Daoy (cell line): ENCODE measurements around a stretch of chr17.

DNA sequence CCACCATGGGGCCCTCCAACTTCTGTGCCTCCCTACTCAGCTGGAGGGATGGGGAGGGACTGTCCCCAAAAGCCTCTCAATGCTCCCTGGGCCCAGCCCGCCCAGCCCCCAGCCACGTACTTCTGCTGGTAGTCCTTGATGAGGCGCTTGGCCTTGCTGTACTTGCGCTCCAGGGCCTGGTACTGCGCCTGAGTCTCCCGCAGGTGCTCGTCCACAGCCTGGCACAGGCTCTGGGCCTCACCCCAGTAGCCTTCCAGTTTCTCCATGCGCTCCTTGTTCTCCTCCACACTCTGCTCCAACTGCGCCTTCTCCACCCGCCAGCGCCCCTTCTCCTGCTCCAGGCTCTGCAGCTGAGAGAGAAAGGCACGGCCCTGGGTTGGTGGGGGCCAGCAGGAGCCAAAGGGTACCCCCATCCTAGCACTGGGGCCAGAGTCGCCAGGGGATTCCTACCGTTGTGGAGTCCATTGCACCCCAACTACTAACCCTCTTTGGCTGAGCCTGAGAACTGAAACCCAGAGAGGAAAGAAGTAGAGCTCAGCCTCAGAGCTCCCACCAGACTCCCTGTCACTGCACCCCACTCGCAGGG is 6.0 kb upstream of the SAMD14 start:
- RAMPAGE, long total RNA, result no peak

GRCh38 chr17:50147273-50147780 is 3.1 kb downstream of the PPP1R9B start:
- RAMPAGE, long total RNA, result no peak

DNA sequence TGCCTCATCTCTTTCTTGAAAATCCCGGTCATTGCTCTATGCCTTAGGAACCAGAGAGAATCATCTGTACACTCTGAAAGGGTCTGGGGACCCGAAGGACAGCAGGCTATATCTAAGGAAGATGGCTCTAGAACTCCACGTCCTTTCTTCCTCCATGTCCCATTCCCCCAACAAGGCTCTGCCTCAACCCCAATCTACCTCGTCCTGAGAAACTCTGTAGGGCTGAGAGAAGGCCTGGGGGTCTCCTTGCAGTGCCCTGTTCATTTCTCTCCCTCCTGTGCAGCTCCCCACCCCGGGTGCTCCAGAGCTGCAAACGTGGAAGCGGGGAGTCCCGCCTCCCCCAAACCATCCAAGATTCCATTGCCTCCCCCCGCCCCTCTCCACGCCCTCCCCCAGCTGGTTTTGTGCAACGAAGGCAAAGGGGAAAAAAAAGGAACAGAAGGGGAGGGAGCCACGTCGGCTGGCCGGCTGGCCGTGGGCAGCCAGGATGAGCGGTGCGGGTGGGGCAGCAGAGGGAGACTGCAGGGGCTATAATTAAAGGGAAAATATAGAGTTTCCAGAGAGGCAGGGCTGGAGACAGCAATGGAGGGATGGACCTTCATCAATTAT is 1.5 kb upstream of the COL1A1 start:
- RAMPAGE, long total RNA, result no peak

DNA sequence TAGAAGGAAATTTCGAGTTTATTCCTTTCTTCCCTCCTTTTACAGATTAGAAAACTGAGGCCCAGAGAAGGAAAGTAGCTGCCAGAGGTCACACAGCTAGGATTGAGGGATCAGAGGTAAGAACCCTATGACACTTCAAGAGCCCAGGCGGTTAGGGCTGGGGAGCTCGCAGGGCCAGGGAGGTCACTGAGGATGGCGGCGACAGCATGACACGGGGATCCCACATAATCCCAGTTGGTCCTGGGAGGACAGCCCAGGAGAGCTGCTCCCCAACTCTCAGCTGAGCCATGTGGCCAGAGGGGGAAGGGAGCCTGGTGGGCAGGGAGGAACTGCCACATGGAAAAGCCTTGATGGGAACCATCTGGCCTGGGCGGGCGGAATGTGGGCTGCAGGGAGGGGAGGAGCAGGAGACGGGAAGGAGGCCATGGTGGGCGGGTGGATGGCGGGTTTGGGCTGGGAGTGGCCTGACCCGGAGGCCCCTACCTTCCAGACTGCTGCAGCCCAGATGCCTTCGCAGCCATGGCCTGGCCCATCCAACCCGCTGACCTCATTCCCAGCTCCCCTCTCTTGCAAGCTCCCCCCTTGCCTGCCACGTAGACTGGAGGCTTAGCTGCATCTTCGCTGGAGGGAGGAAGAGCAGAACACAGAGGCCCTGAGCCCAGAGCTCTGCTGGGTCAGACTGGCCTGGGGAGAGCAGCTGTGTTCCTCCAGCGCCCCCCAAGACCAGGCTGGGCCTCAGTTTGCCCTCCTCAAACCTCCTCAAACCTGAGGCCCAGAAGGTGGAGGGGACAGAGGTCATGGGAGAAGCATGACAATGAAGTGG is 8.1 kb upstream of the COL1A1 start:
- RAMPAGE, long total RNA, result no peak

- RAMPAGE, long total RNA, result no peak
Observed at GRCh38 chr17:50210775-50211327, 9.4 kb upstream of the COL1A1 start.

GRCh38 chr17:50259707-50260128 is 14.5 kb upstream of the TMEM92 start:
- RAMPAGE, long total RNA, result no peak

DNA sequence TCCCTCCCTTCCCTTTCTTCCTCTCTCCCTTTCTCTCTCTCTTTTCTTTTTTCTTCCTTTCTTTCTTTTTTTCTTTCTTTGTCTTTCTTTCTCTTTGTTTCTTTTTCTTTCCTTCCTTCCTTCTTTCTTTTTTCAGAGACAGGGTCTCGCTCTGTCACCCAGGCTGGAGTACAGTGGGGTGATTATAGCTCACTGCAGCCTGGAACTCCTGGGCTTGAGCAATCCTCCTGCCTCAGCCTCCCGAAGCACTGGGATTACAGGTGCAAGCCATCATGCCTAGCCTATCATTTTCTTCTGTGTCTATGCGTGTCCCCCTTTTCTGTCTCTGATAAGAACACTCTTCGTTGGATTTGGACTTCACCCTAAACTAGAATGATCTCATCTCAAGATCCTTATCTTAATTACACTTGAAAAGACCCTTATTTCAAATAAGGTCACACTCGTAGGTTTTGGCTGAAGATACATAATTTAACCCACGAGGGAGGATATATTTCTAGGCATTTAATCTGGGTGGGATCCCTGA is 11.8 kb downstream of the TMEM92 start:
- RAMPAGE, long total RNA, result no peak

DNA sequence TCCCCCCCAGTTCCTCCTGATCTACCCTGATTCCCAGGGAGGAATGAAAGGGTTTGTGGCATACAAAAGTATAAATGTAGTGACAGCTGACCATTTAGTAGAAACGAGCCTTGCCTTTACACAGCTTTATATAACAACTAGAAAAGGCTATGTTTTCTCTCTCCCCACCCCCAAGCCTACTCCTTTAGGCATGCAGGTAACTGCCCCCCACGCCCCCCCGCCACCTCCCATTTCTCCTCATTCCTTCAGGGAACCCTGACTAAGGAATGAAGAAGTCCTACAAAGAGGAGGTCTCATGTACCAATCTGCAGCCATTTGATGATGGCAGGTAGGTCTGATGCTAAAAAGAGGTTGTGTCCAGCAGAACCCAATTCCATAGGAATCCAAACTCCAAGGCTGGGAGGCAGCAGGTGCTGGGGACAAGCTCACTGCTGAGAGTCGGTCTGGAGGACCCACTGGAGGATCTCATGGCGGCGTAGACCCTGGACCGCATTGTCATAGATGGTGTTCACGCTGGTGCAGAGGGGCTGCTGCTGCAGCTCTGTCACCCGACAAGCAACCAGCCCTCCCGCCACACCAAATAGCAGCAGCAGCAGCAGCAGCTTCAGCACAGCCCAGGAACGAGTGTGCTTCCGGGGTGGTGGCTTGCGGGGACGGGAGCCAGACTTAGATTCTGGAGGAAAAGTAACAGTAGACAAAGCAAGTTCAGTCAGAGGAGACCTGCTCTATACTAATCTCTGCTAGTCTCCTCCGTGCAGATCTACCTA is 9.7 kb downstream of the EME1 start:
- RAMPAGE, long total RNA, result no peak

DNA sequence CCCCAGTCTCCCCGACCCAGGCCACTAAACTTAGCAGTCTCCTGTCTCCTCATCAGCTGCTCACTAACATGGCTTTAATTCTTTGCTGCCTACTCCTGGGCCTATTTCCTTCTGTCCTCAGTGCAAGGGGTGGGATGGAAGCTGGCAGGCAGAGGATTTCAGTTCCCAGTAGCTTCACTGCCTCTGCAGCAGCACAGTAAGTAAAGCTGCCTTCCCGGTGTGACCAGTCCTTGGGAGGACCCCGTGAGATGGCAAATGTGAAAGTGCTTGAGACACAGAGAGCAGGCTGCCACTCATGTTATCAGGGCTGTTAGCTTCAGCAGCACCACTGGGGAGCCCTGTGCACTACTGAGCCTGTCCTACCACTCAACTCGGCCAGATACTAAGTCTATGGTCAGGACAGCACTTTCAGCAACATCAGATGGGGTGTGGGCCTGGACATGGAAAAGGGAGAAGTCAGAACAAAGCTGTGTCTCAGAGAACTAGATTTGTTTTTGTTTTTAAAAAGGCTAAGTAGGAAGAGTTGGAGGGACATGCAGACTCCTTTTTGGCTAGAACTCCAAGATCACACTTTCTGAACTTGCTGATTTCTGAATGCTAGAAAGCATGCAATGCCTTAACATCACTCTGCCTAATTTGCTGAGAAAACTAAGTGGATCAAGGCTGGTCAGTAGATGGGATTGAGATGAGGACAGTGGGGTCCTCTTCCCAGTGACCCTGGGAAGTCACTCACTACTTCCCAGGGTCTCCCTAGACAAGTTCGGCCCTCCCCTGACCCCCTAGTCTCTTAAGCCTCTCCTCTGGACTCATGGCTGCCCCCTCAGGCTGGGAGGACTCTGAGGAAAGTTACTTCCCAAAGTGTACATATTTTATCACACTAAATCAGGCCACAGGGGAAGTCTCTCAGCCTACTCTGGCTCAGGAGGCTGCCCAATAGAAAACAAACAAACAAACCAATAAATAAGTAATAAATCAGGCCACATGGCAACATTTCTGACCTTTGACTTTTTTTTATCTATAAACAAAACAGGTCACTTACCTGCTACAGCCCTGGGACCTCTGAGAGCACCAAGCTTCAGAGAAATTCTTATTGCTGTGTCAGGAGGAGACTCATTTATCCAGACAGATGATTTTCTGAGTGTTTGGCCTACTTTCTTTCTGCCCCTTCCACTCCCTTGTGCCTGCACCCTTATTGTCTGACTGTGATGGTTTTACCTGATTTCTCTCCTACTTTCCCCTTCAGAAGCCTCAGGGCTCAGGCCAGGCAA is 1.2 kb downstream of the ACSF2 start:
- RAMPAGE, long total RNA, result no peak

DNA sequence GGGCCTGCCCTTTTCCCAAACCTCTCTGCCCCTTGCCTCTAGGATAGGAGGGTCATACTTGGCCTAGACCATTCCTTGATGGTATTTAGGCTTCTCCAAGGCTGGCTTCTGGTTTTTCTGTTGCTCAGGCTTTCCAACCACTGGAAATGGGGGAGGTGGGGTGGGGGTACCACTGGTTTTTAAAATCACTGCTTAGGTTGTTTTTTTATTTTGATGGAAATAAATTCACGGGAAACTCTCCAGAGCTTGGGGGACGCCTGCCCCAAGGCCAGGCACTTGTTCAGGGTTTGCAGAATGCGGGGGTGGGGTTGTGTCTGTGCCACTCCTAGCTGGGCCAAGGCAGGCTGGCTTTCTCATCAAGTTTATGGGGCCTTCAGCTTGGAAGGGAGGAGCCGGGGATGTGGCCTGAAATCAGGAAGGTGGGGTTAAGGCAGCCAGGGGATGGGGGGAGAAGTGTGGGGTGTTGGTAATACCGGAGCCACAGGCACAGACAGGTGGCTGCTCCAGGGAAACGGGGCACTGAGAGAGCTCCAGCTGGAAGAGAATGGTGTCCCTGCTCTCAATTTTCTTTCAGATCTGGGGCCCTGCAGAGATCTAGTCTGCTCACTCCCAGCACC is 1.7 kb upstream of the CHAD start:
- RAMPAGE, long total RNA, result no peak

GRCh38 chr17:50483068-50483725 is 4.5 kb downstream of the RSAD1 start:
- RAMPAGE, long total RNA, result no peak

- RAMPAGE, long total RNA, result no peak
Observed at GRCh38 chr17:50517014-50517438, 8.8 kb downstream of the MYCBPAP start.

DNA sequence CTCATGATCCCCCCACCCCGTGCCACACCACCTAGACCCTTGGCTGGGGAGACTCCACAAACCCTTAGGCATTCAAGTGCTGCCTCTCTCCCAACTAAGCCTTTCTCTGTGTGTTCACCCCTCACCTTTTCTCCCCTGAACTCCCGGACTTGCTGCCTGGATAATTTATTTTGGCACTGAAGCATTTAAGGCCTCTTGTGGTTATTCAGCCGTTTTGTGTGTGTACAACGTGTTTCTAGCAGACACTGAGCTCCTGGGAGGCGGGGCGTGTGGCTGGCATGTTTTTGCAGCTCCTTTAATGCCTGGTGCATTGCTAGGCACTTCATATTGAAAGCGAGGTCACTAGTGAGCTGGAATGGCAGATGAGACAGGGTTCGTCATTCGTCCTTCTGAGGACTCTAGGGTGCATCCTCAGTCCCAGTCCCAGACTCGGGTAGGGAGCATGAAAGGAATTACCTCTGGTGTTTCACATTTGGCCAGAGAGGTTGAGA is 28.8 kb downstream of the CACNA1G start:
- RAMPAGE, long total RNA, result no peak

- RAMPAGE, long total RNA, result no peak
Observed at GRCh38 chr17:50656757-50657372, 22.2 kb downstream of the ABCC3 start.

GRCh38 chr17:50659958-50660719 is 25.5 kb downstream of the ABCC3 start:
- RAMPAGE, long total RNA, result no peak

DNA sequence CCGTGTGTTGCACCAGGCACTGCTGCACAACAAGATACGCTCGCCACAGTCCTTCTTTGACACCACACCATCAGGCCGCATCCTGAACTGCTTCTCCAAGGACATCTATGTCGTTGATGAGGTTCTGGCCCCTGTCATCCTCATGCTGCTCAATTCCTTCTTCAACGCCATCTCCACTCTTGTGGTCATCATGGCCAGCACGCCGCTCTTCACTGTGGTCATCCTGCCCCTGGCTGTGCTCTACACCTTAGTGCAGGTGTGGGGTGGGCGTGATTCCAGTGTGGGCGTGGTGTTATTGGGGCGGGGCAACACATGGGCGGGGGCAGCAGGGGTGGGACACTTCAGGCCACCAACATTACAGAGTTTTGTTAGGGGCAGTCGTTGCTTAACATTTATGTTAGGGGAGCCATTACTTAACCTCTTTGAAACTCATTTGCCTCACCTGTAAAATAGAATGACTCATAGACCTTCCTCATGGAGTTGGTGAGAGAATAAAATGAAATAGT is 31.3 kb downstream of the ANKRD40 start:
- RAMPAGE, long total RNA, result no peak

GRCh38 chr17:50686218-50687126 is 21.2 kb downstream of the ANKRD40 start:
- RAMPAGE, long total RNA, result no peak

GRCh38 chr17:50690565-50691329 is 17.0 kb downstream of the ANKRD40 start:
- RAMPAGE, long total RNA, result no peak

DNA sequence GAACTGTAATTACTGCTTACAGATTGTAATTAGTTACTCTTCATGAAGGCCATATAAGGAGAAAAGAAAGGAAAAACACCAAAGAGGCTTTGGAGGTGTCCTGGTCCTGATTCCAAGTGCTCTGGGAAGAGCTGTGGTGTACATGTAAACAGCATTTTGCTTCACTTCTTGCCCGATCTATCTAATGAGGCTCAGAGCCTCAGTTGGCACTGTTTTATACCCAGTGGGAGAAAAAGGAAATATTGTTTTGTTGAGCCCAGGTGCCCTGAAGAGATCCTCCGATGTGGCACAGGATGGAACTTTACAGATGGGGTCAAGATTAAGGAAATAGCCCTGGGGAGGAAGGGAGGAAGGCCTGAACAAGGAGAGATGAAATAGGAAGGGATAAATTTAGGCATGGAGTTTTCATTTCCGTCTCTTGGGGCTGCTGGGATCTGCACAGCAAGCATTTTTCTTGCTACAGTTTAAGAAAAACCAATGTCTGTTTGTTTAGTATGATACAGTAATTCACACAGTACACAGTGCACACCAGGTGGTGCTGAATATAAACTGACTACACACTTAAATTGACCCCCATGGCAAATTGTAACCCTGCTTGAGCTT is 845 bp upstream of the ANKRD40 start:
- RAMPAGE, long total RNA, result no peak

GRCh38 chr17:50831460-50831963 is 3.9 kb upstream of the WFIKKN2 start:
- RAMPAGE, long total RNA, result no peak